Mammary epithelial cell (primary cell): ENCODE measurements around a stretch of chr1.

DNA sequence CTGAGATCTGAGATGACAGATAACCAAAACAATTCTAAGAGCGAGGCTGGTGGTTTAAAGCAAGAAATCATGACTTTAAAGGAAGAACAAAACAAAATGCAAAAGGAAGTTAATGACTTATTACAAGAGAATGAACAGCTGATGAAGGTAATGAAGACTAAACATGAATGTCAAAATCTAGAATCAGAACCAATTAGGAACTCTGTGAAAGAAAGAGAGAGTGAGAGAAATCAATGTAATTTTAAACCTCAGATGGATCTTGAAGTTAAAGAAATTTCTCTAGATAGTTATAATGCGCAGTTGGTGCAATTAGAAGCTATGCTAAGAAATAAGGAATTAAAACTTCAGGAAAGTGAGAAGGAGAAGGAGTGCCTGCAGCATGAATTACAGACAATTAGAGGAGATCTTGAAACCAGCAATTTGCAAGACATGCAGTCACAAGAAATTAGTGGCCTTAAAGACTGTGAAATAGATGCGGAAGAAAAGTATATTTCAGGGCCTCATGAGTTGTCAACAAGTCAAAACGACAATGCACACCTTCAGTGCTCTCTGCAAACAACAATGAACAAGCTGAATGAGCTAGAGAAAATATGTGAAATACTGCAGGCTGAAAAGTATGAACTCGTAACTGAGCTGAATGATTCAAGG is 38.8 kb downstream of the CENPF start:
- CAGE, long polyA plus RNA = no peak
- RRBS = no CpG with 5 or more reads among the region's 5 CpGs

DNA sequence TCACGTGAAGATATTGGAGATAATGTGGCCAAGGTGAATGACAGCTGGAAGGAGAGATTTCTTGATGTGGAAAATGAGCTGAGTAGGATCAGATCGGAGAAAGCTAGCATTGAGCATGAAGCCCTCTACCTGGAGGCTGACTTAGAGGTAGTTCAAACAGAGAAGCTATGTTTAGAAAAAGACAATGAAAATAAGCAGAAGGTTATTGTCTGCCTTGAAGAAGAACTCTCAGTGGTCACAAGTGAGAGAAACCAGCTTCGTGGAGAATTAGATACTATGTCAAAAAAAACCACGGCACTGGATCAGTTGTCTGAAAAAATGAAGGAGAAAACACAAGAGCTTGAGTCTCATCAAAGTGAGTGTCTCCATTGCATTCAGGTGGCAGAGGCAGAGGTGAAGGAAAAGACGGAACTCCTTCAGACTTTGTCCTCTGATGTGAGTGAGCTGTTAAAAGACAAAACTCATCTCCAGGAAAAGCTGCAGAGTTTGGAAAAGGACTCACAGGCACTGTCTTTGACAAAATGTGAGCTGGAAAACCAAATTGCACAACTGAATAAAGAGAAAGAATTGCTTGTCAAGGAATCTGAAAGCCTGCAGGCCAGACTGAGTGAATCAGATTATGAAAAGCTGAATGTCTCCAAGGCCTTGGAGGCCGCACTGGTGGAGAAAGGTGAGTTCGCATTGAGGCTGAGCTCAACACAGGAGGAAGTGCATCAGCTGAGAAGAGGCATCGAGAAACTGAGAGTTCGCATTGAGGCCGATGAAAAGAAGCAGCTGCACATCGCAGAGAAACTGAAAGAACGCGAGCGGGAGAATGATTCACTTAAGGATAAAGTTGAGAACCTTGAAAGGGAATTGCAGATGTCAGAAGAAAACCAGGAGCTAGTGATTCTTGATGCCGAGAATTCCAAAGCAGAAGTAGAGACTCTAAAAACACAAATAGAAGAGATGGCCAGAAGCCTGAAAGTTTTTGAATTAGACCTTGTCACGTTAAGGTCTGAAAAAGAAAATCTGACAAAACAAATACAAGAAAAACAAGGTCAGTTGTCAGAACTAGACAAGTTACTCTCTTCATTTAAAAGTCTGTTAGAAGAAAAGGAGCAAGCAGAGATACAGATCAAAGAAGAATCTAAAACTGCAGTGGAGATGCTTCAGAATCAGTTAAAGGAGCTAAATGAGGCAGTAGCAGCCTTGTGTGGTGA is 42.6 kb downstream of the CENPF start:
- CAGE, long polyA plus RNA = no peak
- RRBS = no CpG with 5 or more reads among the region's 16 CpGs

- CAGE, long polyA plus RNA = no peak
Observed at GRCh38 chr1:214646535-214646747, 43.4 kb downstream of the CENPF start.

GRCh38 chr1:215637059-215637744 is 70.1 kb downstream of the KCTD3 start:
- CAGE, long polyA plus RNA = no peak
- RRBS = 67% methylated on average over 3 of the region's 9 CpGs

DNA sequence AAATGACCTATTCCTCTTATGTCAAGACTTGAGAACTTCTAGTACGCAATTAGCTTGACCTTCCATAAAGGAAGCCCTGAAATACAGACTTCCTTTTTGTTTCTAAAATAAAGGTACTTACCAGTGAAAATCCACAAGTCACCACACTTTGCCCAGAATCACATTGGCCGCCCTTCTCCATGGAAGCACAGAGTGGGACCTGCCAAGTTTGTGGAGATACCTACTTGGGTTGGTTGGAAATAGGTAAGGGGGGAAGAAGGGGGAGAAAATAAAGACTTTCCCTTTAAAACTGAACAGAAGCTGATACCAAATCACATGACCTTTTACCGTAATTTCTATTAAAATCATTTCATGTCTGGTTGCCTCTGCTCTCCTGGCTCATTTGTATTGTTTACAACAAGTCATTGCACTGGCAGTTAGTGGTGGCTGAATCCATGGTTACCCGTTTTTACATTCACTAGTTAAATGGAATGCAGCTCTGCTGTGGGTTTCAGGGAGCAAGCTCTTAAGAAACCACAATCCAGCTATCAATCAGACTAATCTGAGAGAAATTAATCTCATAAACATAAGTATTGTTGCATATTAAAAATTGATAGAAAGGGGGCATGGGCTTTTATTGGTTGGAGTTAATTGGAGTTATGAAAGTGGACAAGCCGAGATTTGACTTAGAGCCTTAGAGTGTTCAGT is 353.6 kb upstream of the ESRRG start:
- CAGE, long polyA plus RNA = no peak
- RRBS = no CpG with 5 or more reads among the region's 5 CpGs

DNA sequence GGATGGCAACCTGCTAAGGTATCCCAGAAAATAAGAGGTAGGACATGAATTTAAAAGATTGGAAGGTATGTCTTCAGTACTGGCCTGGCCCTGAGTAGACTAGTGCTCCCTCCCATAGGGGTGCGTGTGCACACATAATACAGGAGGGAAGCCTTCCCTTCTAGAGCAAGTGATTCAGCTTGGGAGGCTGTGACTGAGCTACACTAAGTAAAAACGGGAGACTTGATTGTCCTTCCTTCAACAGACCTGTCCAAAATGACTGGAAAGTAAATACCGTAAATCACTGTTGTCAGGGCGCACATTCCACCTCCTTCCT is 326 bp upstream of the TGFB2 start:
- CAGE, long polyA plus RNA = no peak
- RRBS = no CpG with 5 or more reads among the region's 4 CpGs

DNA sequence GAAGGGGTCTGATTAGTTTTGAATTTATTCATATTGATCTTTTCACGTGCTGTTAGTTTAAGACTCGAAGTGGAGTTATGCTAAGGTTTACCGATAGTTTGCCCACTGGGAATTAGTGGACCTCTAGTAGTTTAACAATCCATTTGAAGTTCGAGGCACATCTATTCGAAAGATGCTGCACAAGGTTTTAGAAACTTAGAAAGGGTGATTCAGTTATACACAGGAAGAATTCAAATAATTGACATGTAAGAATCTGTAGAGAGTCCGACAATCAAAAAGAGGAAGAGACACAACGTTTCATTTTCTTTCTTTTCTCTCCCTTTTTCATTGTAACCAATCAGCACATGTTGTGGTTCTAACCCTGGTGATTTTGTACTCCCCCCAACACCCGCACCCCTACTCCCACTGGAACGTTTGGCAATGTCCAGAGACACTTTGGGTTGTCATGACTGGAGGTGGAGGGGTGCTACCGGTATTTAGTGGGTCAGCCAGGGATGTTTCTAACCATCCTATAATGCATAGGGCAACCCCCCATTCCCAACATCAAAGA is 4.9 kb downstream of the TGFB2 start:
- CAGE, long polyA plus RNA = no peak
- RRBS = no CpG with 5 or more reads among the region's 10 CpGs

- CAGE, long polyA plus RNA = no peak
- RRBS = no CpG with 5 or more reads among the region's 4 CpGs
Observed at GRCh38 chr1:219088716-219089432, 84.8 kb upstream of the LYPLAL1 start.

- CAGE, long polyA plus RNA = no peak
- RRBS = no CpG with 5 or more reads among the region's 2 CpGs
Observed at GRCh38 chr1:219398775-219399304, 214.1 kb downstream of the ZC3H11B start.

DNA sequence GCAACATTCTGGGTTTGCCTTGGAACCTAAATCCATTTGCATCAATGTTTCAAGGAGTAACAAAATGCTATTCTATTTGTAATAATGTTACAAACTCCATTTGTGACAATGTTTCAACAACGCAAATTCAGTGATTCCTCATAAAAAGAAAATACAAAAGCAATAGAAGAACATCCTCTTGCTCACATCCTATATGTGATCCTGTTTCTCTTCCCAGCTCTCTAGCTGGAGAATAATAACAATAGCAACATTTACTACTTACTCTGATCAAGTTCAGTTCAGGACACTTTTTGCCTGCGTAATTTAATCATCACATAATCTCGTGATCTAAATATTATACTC is 127.7 kb upstream of the ZC3H11B start:
- CAGE, long polyA plus RNA = no peak
- RRBS = no CpG with 5 or more reads among the region's 3 CpGs

GRCh38 chr1:219924065-219924678 is 4.2 kb downstream of the SLC30A10 start:
- CAGE, long polyA plus RNA = no peak
- RRBS = no CpG with 5 or more reads among the region's 5 CpGs

DNA sequence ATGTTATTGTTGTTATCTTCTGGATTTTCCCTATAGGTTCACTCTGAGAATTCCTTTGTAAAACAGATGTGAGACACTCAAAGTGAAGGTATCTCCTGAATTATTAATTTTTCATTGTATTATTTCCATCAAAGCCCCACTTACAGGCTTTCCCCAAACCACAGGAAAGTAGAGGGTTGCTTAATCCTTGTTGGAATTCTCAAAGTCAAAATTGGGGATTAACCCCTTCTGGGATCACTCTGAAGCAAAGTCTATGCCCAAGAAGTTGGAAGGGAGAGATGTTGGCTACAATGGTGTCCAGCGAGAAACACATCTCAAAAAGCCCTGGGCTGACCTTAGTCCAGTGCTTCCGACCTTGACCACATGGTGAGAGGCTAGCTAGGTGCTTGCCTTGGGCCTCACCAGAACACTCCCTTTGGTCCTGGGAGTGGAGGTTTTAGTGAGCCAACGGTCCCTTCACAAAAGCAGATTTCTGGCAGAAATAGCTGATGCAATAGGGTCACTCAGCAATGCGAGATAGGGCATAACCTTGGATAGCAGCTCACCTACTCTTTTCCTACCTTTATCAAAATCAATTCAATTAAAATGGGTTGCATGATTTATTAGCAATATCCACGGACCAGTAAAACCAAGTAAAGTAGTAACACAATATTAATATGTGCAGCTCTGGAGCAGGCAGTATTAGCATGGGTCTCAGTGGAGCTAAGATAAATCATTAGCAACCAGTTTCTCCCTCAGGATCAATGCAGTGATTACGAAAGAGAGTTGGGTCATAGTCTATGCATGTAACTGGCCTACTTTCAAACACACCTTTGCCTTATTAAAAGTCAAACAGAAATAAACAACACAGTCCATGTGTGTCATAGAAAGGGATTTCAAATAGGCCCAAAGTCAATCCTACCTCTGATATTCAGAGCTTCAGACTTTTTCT is 2.0 kb downstream of the SLC30A10 start:
- CAGE, long polyA plus RNA = no peak
- RRBS = no CpG with 5 or more reads among the region's 6 CpGs

DNA sequence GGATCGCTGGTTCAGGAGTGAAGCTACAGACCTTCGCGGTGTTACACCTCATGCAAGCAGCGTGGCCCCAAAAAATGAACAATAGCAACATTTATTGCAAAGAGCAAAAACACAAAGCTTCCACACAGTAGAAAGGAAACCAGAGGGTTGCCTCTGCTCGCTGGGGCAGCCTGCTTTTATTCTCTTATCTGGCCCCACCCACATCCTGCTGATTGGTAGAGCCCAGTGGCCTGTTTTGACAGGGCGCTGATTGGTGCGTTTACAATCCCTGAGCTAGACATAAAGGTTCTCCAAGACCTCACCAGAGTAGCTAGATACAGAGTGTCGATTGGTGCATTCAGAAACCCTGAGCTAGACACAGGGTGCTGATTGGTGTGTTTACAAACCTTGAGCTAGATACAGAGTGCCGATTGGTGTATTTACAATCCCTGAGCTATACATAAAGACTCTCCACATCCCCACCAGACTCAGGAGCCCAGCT is 52.8 kb upstream of the MARK1 start:
- CAGE, long polyA plus RNA = no peak
- RRBS = no CpG with 5 or more reads among the region's 9 CpGs

DNA sequence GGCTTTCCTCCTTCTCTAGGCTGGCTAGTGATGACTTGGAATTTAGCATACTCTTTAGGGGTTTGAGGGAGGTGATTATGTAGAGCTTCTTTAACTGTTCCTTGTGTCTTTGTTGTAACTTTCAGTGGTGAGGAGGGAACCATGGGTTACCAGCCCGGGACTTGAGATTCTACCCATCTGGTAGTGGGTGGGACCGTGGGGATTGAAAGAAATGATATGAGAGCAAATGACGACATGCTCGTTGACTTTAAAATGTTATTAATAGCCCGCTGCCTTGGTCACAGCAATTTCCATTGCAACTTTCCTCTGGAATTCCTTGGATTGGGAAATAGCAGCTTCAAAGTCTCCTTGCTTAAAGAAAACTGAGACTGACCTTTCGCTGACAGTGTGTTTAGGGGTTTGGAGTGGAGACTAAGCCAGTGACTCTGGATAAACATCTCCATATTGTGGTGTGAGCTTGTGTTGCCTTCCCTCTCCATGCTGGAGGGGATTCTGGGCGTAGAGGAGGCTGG is 44.3 kb upstream of the MARK1 start:
- CAGE, long polyA plus RNA = no peak
- RRBS = no CpG with 5 or more reads among the region's 7 CpGs

GRCh38 chr1:220957171-220957815 is 78.0 kb downstream of the HLX start:
- CAGE, long polyA plus RNA = no peak
- RRBS = no CpG with 5 or more reads among the region's 3 CpGs

- CAGE, long polyA plus RNA = no peak
- RRBS = no CpG with 5 or more reads among the region's 9 CpGs
Observed at GRCh38 chr1:221098876-221099551, 219.8 kb downstream of the HLX start.

GRCh38 chr1:221715603-221715901 is 26.3 kb downstream of the DUSP10 start:
- CAGE, long polyA plus RNA = no peak

DNA sequence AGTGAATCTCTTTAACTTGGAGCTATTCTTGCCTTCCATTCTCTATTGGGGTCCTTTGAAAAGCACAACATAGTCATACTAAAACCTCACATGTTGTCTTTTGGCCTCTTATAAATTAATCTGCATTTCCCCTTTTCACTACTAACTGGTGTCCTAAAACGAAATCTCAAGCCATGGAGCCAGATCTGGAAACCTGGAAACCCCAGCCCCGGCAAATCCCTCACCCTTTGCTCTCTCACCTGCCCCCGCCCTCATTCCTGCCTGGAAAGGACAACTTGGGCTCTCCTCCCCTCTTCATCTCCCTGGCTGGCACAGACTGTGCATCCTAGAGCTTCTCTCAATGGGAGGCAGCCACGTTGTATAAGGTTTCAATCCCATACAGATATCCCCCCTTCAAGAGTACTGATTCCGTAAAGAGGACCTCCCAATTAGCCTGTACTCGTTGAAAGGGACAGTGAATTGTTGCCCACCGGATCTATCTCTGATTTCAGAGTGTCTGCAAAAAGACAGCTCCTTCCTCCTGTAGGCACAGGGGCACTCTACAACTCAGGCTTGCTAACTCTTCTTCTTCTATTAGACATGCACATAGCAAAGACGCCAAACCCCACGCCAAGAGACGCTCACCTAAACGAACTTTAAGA is 1.4 kb downstream of the DUSP10 start:
- CAGE, long polyA plus RNA = no peak
- RRBS = no CpG with 5 or more reads among the region's 11 CpGs

GRCh38 chr1:221742578-221743639 is 1.0 kb upstream of the DUSP10 start:
- CAGE, long polyA plus RNA = no peak
- RRBS = 1% methylated on average over 71 of the region's 106 CpGs

DNA sequence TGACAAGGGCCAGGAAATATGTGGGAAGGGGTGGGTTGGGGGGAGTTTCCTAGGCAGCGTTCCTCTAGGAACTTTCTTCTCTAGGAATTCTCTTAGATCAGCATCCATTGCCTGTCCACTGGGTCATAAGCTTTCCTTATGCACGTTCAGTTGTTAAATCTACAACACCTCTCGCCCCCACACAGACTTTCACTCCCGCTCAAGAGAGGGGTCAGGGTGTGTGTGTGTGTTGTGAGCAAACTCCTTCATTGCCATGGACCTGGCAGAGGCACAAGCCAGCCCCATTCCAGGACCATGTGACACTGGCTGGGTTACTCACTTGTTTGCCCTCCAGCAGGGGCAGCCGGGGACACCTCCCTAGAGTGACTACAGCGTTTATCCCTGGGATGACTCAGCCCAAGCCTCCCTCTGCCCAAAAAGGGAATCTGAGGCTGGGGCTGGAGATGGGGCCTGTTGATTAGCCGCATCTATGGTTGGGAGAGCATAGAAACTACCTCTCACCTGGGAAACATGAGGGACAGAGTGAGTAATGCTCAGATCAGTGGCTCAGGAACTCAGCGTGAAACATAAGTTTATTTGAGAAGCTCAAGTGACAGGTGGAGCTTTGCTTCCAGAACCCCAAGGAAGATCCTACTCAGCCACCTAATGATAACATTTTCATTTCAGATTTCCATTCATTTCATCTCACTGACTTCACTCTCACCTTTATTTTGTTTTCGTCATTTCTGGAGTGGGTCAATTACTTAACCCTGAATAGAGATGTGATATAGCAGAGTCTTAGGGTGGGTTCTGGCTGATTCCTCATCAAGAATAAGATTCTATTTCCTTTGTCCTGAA is 145.3 kb upstream of the DUSP10 start:
- CAGE, long polyA plus RNA = no peak
- RRBS = no CpG with 5 or more reads among the region's 9 CpGs